HTERT-HM (cell line): ENCODE measurements around a stretch of chr5.

GRCh38 chr5:168408394-168409004 lies 77.8 kb upstream of the RARS1 start:
- RRBS = no CpG with 5 or more reads among the region's 12 CpGs

- RRBS = 4% methylated on average over 3 of the region's 25 CpGs
Observed at GRCh38 chr5:168579655-168580126, 523 bp upstream of the PANK3 start.

GRCh38 chr5:168616071-168616460 lies 36.9 kb upstream of the PANK3 start:
- RRBS = no CpG with 5 or more reads among the region's 10 CpGs

DNA sequence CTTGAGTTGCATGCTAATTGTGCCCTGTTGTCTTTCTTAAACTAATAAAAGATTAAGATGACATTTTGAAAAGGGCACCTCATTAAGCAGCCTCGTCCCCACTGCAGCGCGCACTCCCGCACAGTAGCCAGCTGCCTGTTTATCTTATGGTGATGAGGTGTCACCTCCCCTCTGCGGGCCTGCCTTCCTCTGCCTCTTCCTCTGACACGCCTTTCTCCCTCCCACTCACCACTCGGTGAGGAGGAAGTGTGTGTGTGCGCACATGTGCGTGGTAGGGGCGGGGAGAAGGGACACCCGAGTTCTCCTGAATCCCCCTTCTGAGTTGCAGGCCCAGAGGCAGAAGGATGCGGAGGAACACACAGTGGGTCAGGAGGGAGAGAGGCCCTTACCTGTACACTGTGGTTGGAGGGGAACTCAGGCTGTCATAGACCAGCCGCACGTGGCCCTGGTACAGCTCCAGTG lies 104.4 kb upstream of the PANK3 start:
- RRBS = no CpG with 5 or more reads among the region's 14 CpGs

GRCh38 chr5:168734663-168735040 lies 155.5 kb upstream of the PANK3 start:
- RRBS = no CpG with 5 or more reads among the region's 6 CpGs

DNA sequence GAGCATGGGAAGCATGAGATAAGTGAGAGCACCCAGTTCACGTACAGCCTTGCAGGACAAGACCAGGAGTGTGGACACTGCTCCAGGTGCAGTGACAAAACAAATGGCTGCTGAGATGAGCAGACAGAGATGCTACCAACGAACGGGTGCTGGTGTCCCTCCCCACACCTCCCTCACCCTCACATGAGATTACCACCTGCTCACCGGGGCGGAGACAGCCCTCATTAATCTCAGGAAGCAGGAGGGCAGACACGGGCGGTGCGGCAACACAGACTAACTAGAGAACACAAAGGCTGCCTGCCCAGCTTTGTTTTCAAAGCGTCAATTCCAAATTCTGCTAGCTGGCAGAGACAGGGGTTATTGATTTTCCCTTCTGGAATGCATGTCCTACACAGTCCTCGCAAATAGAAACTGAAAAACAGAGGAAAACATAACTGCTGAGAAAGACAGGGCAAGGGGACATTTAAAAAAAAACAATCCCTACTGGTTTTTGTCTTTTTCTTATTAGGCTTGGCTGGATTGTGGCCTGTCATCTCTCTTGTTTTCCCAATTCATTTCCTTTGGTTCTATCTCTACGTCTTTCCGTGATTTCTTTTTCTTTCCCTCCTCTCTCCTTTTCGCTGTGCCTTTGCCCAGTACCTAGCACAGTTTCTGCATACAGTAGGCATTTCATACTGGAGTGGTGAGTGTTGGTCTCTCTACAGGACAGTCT lies 298.4 kb upstream of the PANK3 start:
- RRBS = no CpG with 5 or more reads among the region's 13 CpGs

DNA sequence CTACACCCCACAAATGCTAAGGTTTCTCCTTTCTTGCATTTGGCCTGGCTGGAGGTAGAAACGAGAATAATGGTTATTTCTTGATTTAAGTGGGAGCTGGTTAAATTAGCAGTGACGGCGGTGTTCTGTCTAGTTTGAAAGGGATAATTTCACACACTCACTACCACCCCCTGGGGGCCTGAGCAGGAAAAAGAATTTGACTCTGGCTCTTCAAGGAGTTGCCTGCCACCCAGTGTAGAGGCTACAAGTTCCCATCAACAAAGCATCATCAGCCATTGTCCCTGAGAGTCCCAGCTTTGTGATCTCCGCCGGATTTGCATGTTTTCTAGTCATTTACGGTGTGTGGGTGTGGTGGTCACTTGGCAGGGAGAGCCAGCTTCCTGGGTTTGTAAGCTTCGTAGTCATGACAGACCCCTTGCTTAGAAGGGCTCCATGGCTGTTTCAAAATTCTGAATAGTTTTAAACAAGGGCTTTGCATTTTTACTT lies 379 bp upstream of the INSYN2B start:
- RRBS = no CpG with 5 or more reads among the region's 7 CpGs

DNA sequence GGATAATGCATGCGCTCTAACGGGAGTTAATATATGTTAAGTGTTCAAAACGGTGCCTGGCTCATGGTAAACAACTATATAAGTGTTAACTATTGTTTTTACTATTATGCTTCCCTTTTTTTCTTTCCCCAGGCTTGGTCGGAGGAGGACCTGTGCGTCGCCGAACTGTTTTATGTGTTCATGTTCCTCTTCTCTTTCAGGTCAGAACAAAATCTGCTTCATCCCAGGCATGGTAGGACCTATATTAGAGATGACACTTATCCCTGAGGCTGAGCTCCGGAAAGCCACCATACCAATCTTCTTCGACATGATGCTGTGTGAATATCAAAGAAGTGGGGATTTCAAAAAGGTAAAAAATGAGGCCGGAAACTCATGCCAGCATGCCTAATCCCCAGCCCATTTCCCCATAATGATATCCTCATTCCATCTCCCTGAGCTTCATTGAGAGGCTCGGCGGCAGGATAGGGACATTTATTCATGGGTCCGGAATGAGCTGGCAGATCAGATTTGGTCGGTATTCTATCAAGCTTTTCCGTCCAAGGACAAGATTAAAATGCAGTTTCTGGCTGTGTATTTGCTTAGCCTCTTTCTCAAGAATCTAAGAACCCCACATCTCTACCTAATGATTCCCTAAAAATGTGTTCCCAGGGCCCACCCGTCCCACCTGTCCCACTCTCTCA lies 38.6 kb upstream of the INSYN2B start:
- RRBS = 26% methylated on average over 4 of the region's 16 CpGs

- RRBS = no CpG with 5 or more reads among the region's 4 CpGs
Observed at GRCh38 chr5:170259896-170260386, 27.2 kb downstream of the C5orf58 start.

- RRBS = no CpG with 5 or more reads among the region's 21 CpGs
Observed at GRCh38 chr5:170266758-170267935, 30.4 kb downstream of the LCP2 start.

- RRBS = no CpG with 5 or more reads among the region's 15 CpGs
Observed at GRCh38 chr5:170268799-170270017, 28.4 kb downstream of the LCP2 start.

DNA sequence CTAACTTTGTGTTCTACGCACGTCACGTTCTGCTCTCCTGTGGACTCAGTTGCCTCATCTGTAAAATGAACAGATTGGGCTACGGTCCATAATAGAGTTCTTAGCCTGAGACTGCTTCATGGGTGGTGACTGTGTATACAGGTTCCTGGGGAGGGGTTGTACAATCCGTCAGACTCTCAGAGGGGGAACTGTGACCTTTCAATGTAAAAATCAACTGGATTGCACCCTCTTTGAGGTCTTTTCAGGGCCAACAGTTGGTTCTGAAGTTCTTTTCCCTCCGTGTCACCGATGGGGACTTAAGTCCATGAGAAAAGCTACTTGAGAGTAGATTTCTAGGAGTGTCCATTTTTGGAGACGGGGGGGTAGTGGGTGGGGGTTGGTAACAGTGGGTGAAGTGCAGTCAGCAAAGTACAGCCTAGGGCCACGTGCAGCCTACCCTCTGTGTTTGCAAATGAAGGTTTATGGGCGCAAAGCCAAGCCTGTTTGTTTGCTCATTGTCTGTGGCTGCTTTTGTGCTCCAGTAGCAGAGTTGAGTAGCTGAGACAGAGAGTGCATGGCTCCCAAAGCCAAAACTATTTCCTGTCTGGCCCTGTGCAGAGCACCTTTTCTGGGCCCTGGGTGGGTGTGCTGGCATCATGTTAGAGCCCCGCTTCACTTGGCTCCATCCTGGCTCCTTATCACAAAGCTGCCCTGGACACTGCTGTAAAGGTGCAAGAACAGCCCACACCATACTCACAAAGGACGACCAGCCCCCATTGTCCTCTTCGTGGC lies 23.8 kb downstream of the LCP2 start:
- RRBS = no CpG with 5 or more reads among the region's 13 CpGs

DNA sequence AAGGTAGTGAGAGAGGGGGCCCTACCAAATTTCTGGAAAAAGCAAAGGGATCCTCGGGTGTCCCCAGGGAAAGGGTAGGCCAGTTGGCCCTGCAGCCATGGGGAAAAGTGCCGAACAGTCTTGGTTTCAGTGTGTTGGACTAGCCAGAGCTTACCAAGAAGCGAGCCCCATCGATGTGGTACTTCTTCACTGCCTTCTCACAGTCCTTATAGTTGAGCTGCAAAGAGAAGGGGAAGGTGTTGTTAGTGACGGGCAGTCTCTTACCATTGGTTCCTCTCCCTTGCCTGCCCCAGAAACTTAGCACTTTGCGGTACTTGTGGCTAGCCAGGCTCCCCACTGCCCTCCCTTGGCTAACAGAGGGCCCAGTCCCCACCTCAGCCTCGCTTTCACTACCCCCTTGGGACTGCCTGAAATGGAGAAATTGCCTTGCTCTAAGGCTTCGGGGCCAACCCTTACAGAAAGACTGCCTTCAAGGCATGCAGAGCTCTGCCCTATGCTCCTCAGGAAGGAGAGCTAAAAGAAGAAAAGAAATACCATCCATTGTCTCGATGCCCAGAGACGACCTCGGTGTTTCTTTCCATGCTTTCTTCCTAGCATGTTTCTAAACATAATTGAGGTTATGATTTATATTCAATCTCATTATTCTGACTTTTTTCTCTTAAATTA lies 4.3 kb downstream of the LCP2 start:
- RRBS = no CpG with 5 or more reads among the region's 11 CpGs

- RRBS = no CpG with 5 or more reads among the region's 16 CpGs
Observed at GRCh38 chr5:171391062-171392283, 3.8 kb downstream of the NPM1 start.

GRCh38 chr5:171644223-171644574 lies 141.4 kb upstream of the SMIM23 start:
- RRBS = 25% methylated on average over 1 of the region's 5 CpGs

DNA sequence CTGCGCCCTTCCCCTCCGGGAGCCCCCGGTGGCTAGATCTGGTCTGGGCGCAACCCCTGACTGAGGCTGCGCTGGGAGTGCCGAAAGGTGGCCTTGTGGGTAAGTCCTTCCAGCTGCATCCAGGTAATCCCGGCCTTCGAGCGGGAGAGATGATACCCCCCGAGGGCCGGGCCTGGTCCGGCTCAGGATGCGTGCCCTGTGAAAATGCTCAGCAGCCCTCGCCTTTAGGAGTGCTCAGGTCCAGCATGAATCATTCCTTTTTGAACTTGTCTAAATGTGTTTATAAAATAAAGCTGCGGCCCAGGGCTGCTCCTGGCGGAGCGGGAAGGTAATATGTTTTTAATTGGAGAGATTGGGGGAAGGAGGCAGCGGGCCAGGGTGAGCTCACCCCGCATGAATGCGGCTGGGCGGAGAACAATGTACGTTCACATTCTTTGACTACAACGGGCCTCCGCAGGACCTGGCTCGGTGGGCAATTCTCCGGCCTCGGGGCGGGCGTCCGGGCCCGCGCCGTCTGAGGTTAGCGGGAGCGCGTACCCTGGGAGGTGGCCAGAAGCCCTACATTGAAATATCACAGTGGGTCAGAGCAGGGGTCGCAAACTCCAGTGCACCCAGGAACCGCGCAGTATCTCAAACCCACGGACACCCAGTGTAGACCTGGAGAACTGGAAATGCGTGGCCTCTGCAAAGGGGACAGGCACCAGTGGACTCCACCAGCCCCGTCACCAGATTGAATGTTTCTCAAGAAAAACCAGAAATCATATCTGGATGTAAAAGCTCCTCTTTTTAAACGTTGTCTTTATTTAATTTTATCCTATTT lies 117.8 kb upstream of the SMIM23 start:
- RRBS = 31% methylated on average over 6 of the region's 43 CpGs

DNA sequence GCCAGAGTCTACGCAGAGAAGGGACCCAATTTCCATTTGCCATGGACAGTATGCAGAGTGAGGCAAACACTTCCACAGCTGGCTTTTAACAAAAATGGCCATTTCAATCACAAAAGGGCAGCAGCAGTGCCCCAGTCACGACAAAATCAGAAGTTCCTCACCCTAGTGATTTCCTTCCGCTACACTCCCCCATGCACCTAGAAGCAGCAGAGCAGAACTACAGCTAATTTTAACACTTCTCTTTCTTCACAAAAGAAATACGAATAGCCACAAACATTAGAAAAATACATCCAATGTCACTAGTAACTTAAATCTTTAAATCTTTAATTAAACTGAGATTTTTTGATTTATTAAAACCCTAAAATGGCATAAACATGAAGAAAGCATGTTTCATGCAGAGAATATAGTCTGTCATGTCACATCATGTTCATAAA lies 27.8 kb downstream of the FBXW11 start:
- RRBS = no CpG with 5 or more reads among the region's 4 CpGs

- RRBS = no CpG with 5 or more reads among the region's 10 CpGs
Observed at GRCh38 chr5:172059354-172059986, 53.0 kb upstream of the FBXW11 start.

GRCh38 chr5:172103923-172104537 lies 84.0 kb downstream of the STK10 start:
- RRBS = 93% methylated on average over 5 of the region's 14 CpGs

DNA sequence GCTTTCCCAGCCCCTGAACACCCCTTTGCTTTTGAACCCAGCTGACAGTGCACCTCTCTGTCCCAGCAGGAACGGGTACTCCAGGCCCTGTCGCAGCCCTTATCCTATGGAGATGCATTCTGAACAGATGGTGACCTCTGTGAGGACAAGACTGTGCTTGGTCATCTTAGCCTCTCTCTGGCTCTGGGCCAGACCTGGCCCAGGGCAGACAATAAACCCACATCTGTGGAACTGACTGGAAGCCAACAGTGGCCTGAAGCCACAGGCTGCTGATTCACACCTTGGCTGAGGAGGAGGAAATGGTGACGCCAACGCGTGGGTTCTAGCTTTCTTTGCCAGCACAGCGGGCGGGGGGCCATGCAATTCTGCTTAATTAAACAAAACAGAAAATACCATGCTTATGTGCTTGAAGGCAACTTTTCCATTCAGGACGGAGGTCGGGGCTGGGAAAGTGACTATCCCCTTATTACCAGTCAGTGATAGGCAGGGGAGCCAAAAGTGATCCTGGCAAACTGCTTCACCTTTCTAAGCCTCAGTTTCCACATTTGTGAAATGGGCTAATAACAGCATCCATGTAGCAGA lies 10.8 kb downstream of the SH3PXD2B start:
- RRBS = no CpG with 5 or more reads among the region's 9 CpGs